Astrocyte (in vitro differentiated cells and primary cell): ENCODE measurements around the gene LOXHD1.

DNA sequence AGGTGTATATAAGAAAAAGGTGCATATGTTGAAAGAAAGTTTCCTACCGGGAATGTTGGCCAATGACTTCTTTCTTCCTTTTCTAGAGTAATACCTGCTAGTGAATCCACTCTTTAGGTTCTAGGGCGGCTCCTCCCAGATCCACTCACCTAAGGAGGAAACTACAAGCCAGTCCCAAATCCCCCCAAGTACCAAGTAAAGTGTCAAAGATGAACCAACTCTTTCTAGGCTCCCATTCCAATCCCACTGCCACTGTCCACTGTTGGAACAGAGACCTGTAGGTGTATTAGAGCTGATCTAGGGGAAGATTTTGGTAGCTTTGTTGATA lies 376.3 kb upstream of the SLC14A2 start:
- PRO-cap: no peak
- RRBS, 2 experiments: no CpG with 5 or more reads among the region's 2 CpGs

DNA sequence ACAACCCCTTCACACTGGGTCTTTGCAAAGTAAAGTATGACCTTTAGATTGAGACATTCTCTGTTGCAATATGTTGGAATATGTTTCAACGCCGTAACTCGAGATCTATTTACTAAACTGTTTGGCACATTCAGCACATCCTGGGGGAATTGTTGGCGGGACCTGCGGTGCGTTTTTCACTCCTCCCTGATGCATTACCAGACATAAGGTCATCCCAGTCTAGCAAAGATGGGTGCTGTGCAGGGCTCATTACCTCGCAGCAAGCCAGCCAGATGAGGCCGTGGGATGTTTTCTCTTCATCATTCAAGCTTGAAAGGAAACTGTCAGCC lies 290.5 kb upstream of the SLC14A2 start:
- PRO-cap: no peak
- RRBS, 2 experiments: no CpG with 5 or more reads among the region's 8 CpGs

DNA sequence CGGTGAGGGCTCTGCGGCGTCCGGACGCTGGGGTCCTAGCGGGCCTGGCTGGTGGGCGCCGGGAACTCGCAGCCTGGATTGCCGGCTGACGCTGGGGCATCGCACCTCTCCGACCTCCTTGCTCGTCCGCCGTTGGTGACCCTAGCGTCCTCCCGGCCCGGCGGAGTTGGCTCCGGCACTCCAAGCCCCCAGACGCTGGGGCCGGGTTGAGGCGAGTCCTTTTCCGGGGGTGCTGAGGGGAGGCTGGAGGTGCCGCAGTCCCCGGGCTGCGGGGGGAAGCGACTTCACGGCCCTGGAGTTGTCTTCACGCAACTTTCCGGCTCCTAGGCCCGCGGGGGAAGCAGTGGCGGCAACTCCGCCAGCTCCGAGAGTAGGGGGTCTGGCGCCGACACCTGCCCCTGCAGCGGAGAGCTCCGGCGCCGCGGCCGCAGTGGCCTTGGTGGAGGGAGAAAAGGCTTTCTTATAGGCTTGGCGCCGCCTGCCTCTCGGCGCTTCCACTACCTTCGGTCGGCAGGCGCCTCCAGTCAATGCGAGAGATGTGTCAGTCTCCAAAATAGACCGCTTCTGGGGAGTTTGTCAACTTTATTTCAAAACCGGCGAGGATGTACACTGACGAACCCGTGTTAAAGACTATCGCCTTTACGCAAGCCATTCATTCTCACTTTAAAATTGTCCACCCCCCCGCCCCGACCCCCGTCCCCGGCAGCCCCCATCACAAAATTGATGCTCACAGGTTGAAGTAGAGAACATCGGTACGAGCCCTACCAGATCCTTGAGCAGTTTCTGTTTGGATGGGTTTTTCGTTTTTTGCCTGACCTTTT lies 813 bp downstream of the C18orf25 start:
- PRO-cap: unidirectional peak, minus-strand start at position 435 of the sequence
- RRBS, 2 experiments: 2 to 5% methylated on average over 27 to 40 of the region's 67 CpGs

- PRO-cap: no peak
- RRBS, 2 experiments: no CpG with 5 or more reads among the region's 1 CpG
Measured at GRCh38 chr18:46324592-46325141, 9.2 kb upstream of the RNF165 start.

DNA sequence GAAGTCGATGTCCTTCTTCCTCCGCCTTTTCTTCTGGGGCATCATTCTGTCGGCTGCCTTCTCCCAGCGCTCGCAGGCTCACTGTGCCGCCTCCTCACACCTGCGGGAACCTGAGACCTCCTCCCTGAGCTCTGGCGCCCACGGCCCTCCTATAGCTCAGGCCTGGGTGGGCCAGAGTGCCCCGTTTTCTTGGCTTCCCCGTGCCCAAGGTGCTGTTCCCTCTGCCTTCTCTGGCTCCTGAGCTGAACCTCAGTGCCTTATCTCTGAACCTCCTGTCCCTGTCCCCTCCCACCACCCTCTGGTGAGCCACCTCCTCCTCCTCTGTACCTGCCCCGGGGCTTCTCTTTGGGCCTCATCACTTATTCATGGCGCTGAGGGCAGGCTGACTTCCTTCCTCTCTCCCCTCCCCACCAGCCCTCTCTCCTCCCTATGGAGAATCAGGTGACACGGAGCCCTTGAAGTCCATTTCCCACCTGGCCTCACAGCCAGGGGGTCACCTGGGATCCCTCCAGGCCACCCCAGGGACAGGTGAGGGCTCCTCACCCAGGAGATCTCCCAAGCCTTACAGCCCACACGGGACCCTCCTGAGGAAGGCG lies at the start of gene LOXHD1:
Gene LOXHD1, minus strand, starts transcription at position 232 of the 596 bp plus-strand sequence.
- PRO-cap: no peak
- RRBS, 2 experiments: no CpG with 5 or more reads among the region's 16 CpGs

DNA sequence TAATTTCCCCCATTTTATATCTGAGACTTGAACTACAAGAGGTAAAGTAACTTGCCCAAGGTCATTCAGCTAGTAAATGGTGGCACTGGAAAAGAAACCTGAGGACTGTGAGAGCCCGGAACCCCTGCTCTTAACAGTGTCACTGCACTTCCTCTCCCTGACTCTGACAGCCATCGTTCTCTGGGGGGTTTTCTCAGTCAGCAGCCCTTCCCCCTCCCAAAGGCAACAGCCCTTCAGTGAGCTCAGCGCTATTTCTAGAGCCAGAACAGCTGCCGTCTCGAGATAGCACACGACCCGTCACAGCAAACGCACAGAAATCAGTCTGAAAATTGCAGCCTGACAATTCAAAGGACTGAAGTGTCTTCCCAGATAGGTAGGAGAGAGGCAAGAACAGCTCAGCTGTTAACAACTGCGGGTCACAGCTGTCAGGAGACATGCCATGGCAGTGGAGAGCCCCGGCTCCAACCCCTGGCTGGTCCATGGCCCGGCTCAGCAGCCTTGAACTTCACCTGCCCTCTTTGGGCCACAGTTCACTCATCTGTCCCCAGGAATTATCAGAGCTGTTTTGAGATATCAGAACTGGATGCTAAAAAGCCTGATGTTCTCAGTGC lies 45.4 kb downstream of the ST8SIA5 start:
- PRO-cap: no peak
- RRBS, 2 experiments: no CpG with 5 or more reads among the region's 11 CpGs

DNA sequence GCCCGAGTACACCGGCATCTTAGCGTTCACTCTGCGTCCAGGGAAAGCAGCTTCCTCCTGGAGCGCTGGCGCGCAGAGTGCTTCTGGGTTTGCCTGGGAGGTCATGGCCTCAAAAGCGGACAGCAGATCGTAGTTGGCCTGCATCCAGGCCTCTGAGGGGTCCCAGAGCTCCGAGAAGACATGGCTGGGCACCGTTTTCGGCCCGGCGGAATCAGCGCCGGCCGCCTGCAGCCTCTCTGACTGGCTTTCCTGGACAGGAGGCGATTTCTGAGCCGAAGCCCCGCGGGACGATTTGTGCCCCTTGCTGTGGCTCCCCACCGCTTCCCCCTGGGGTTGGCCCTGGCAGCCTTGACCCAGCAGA lies 12.5 kb downstream of the ELOA2 start:
- PRO-cap: no peak
- RRBS, 2 experiments: no CpG with 5 or more reads among the region's 23 CpGs

DNA sequence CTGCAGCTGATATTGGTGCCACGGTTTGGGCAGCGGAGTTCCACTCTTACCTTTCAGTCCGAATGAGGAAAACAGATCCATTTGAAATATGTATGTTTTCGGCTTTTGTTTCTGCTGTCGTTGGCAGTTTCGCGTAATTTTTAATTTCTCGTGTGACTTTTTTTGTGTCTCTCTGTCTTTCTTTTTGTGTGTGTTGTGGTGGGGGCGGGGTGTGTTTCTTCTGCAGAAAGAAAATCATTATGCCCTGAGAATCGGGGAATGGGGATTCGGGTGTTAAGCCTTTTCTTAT lies 4.2 kb downstream of the ELOA2 start:
- PRO-cap: no peak
- RRBS, 2 experiments: no CpG with 5 or more reads among the region's 11 CpGs

- PRO-cap: no peak
- RRBS, 2 experiments: no CpG with 5 or more reads among the region's 21 CpGs
Measured at GRCh38 chr18:47174432-47175427, 1.4 kb downstream of the IER3IP1 start.

DNA sequence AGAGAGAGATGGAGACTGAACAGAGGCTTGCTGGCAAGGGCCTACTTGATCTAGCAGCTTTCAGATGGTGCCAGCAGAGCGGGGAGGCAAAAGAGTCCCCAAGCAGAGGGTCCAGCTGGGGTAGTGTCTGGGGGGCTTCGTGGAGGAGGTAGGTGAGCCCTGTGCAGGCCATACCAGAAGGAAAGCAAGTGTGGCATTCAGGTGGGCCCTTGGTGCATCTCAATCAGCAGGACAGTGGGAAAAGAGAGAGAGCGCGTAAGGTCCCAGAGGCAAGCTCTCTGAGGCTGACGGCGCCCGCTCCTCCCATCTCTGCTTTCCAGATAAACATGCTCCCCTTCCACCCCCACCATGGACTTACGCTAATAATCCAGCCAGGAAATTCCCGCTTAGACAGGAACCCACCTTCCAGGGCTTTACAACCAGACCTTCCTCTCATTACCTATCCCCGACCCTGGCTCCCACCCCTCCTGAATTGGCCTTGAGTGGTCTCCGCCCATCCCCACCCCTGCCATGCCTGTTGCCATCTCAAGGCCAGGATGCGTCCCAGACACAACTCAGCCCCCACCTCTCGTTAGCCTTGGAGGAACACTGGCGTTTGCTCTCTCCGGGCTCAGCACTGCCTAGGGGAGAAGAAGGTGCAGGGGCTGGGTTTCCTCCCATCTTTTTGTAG lies 131.2 kb downstream of the SMAD2 start:
- PRO-cap: no peak
- RRBS, 2 experiments: no CpG with 5 or more reads among the region's 15 CpGs

- PRO-cap: no peak
- RRBS, 2 experiments: no CpG with 5 or more reads among the region's 6 CpGs
Measured at GRCh38 chr18:47901750-47902281, 28.6 kb downstream of the SMAD2 start.

GRCh38 chr18:48023230-48023547 lies 92.7 kb upstream of the SMAD2 start:
- PRO-cap: bidirectional peak, plus-strand start at chr18:48023474, minus-strand start at chr18:48023427
- RRBS, 2 experiments: no CpG with 5 or more reads among the region's 6 CpGs

GRCh38 chr18:48099988-48100467 lies 169.6 kb upstream of the SMAD2 start:
- PRO-cap: no peak
- RRBS, 2 experiments: no CpG with 5 or more reads among the region's 7 CpGs

- PRO-cap: no peak
- RRBS, 2 experiments: no CpG with 5 or more reads among the region's 14 CpGs
Measured at GRCh38 chr18:48715698-48716675, 177.2 kb downstream of the CTIF start.

- PRO-cap: no peak
- RRBS, 2 experiments: no CpG with 5 or more reads among the region's 7 CpGs
Measured at GRCh38 chr18:48761004-48761453, 189.7 kb downstream of the SMAD7 start.

DNA sequence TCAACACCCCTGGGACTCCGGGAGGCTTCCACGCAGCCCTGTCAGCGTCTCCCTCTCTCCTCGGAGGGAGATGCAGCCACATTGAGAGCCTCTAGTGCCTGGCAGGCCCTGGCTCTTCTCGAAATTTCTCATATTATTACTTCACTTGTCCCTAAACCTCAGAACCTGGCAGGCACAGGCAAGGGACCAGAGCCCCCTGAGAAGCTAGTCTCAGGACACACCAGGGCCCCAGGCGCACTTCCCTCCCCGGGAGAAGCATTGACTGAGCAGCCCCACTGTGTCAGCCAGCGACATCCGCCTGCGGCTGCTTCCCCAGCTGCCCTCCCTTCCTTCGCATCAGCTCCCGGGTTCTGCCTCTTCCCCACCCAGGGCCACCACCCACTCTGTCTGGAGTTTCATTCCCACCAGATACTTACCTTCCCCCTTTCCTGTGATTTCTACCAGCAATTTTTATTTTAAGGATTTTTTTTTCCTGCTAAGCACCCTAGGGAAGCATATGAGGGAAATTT lies 99.3 kb downstream of the SMAD7 start:
- PRO-cap: no peak
- RRBS, 2 experiments: 50 to 55% methylated on average over 2 to 3 of the region's 12 CpGs

DNA sequence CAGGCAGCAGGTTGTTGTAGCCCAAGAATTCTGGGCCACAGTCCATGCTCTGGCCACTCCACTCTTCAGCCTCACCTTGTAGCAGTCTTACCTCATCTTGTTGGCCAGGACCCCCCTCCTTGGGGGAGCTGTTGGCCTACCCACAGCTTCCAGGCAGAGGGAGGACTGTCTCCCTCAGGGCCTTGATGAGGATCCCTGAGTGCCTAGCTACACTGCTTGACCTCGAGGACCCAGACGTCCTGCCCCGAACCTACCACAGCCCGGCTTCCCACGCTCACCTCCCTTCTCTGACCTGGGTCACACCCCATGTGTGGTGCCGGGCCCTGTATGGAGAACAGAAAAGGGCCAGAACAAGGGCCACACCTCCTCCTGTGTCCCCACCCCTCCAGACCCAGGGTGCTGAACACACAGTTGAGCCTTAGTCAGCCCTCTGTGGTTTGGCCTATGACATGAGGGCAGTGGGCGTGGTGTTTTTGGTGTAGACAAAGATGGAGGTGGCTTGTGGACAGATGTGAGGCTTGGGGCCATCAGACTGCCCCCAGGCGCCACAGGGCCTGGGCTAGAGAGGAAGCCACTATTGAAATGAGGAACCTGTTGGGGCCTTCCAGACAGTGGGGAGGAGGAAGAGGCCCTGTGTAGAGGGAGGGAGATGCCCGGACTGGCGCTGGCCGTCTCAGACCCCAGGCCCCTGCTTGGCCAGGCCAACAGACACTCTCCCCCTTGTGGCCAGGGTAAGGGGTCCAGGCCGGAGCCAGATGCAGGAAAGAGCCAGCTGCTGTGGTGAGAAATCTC lies 54.0 kb downstream of the SMAD7 start:
- PRO-cap: no peak
- RRBS, 2 experiments: 53 to 89% methylated on average over 3 to 6 of the region's 12 CpGs

GRCh38 chr18:48931864-48932494 lies 18.8 kb downstream of the SMAD7 start:
- PRO-cap: no peak
- RRBS, 2 experiments: no CpG with 5 or more reads among the region's 9 CpGs

DNA sequence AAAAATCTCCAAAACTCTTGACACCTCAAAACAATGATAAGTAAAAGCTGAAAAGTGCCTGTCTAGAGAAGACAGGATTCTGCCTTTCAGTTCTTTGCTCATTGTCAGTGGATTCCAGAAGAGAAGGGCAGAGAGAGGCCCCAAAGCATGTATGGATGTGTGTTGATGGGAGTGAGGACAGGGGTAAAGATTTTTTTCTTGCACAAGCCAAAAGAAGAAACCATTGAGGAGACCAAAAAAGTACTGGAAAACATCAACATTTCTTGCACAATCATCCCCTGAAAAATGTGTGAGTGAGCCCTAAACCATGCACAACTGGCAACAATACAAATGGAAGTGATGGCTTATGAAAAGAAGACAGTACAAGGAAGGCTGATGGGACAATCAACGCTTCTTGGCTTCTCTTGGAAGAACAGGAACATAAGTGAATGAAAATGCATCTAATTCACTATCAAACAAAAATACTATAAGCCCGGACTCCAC lies 5.6 kb upstream of the SMAD7 start:
- PRO-cap: no peak
- RRBS, 2 experiments: no CpG with 5 or more reads among the region's 2 CpGs

- PRO-cap: no peak
- RRBS, 2 experiments: no CpG with 5 or more reads among the region's 21 CpGs
Measured at GRCh38 chr18:48974675-48975171, 24.0 kb upstream of the SMAD7 start.